Vein endothelial cell (primary cell): Measurements from ENCODE around the gene PEX5L.

- CAGE, long polyA plus RNA: no peak
These were observed 62.7 kb downstream of the PEX5L start for GRCh38 chr3:179973945-179974538.

- CAGE, long polyA plus RNA: no peak
These were observed at the start of gene PEX5L for GRCh38 chr3:180036542-180037517. TSS of gene PEX5L (minus strand) at chr3:180036937.

GRCh38 chr3:180478735-180479047 lies 123.3 kb upstream of the TTC14 start:
- CAGE, long polyA plus RNA: no peak

DNA sequence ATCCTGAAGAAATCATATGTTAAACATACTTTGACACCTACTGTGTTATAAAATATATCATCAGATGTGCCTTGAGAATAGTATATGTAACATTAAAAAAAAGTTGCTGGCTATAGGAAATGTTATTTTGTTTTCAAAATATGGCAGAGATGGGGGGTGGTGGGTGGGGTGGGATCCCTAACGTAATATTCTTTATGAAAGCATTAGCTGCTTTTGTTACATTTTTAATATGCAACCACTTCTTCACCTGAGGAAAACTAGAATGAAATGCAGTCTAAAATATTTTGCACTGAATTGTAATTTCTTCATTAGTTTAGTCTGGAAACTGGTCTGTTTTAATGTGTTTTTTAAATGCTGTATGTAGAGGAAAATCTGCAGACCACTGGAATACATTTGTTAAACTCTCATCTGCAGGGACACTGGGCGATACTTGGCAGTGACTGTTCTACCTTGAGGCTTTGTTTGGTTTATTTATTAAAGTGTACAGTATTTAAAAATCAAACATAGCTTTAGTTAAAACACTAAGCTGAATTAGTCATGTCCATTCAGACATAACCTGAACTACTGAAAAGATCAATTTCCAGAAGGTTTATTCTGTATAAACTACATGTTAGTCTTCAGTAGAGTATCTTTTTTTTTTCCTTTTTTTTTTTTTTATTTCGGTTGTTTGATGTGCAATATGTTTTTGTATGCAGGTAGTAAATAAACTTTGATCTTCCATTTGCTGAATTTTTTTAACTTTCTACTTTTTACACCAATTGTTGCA lies 12.9 kb downstream of the DNAJC19 start:
- CAGE, long polyA plus RNA: no peak

GRCh38 chr3:181610284-181610836 lies 101.4 kb upstream of the SOX2 start:
- CAGE, long polyA plus RNA: no peak

DNA sequence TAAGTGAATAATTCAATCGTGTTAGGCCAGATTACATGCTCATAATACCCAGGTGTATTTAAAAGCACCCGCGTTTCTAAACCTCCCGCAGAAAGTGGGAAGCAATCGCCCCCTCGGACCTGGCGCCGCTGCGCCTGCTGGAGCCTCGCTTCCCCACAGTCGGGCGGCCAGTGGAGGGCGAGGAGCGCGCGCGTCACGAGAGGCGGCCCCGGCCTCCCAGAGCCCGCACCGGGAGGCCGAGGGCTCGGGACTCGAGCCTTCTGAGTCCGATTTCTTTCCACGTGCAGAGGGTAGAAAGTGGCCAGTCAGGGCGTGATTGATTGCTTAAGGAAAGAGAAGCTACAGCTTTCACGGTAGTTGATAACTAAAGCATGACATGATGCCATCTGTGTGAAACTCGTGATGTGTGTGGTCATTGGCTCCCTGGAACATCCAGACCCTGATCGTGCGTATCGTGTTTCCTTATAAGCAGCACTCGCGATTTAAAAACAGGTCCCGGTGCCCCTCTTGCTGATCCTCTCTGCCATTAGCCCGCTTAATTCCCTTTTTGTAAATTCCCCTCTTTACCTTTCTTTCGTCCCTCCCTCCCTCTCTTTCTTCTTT lies 15.7 kb upstream of the SOX2 start:
- CAGE, long polyA plus RNA: no peak

DNA sequence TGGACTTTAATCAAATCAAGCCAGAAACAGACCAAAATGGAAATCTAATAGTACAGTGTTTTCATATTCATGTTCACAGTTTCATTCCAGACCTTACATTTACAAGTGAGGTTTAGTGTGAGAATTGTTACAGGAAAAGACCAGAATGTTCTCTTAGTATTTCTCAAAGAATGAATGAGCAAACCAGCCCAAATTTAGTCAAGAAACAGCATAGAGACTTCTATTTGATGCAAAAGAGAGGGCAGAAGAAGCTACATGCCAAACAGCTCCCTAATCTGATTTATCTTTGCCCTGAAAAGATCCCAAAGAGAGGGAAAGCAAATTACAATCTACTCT lies 230.5 kb downstream of the SOX2 start:
- CAGE, long polyA plus RNA: no peak

DNA sequence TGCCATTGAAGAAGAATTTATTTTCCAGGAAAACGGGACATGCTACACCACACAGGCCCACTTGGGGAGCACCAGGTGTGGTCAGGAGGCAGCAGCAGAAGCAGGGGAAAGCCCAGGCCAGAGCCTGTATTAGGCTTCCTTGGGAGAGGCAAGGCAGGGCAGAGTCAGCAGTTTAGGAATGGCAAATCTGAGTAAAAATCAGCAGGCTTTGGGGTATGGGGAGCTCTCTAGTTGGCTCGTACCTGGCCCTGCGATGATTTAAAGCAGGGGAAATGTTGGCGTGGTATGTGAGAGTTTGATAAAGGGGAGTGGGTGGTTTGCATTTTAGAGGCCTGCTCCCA lies 88.3 kb upstream of the ATP11B start:
- CAGE, long polyA plus RNA: no peak

DNA sequence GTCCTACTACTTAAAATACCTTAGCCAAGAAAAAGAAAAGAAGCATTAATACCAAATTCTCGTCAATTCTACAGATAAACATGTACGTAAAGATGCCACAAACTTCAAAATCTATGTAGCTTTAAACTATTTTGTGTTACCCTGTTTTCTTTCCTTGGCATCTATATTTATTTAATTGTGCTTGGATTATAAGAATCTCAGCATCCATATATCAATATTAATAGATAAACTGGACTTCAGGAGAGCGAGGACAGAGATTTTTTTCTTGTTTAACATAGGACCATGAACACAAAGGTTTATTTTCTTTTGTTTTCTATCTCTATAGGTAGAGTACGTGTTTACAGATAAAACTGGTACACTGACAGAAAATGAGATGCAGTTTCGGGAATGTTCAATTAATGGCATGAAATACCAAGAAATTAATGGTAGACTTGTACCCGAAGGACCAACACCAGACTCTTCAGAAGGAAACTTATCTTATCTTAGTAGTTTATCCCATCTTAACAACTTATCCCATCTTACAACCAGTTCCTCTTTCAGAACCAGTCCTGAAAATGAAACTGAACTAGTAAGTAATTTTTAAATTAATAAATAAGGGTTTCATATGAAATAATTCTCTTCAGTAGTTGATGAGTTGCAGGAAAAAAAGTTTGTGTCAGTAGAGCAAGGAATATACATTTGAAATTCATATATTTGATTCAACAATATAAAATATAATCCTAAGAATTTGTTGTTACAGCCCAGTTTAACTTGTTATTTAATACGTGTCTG lies 72.0 kb downstream of the ATP11B start:
- CAGE, long polyA plus RNA: no peak

GRCh38 chr3:182890699-182891262 lies 89.6 kb downstream of the DCUN1D1 start:
- CAGE, long polyA plus RNA: no peak

GRCh38 chr3:182914307-182915033 lies 65.9 kb downstream of the DCUN1D1 start:
- CAGE, long polyA plus RNA: no peak

GRCh38 chr3:182962148-182962634 lies 18.1 kb downstream of the DCUN1D1 start:
- CAGE, long polyA plus RNA: no peak

GRCh38 chr3:183038280-183038670 lies 57.9 kb upstream of the DCUN1D1 start:
- CAGE, long polyA plus RNA: no peak

GRCh38 chr3:183101341-183101859 lies 2.1 kb upstream of the MCCC1 start:
- CAGE, long polyA plus RNA: no peak

DNA sequence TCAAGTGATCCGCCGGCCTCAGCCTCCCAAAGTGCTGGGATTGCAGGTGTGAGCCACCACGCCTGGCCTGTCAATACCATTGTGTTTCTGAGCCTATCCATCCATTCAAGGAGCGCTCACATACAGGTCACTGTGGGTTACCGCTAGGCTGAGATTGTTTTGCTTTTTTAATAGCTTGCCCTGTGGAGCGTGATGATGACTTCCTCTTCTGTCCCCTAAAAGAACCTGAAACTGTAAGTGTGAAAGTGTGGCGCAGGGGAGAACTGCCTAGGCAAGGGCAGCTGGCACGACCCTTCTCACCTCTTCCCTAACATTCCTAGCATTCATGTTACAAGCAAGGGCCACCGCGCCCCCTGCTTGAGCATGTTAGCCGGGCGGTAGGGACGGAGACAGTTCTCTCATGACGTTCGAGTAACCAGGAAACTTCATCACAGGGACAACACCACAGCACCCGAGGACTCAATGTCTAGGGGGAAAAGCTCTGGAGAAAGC lies 867 bp downstream of the LAMP3 start:
- CAGE, long polyA plus RNA: no peak

GRCh38 chr3:183179150-183180023 lies 16.9 kb upstream of the LAMP3 start:
- CAGE, long polyA plus RNA: no peak

GRCh38 chr3:183212024-183212460 lies 41.0 kb upstream of the B3GNT5 start:
- CAGE, long polyA plus RNA: no peak

DNA sequence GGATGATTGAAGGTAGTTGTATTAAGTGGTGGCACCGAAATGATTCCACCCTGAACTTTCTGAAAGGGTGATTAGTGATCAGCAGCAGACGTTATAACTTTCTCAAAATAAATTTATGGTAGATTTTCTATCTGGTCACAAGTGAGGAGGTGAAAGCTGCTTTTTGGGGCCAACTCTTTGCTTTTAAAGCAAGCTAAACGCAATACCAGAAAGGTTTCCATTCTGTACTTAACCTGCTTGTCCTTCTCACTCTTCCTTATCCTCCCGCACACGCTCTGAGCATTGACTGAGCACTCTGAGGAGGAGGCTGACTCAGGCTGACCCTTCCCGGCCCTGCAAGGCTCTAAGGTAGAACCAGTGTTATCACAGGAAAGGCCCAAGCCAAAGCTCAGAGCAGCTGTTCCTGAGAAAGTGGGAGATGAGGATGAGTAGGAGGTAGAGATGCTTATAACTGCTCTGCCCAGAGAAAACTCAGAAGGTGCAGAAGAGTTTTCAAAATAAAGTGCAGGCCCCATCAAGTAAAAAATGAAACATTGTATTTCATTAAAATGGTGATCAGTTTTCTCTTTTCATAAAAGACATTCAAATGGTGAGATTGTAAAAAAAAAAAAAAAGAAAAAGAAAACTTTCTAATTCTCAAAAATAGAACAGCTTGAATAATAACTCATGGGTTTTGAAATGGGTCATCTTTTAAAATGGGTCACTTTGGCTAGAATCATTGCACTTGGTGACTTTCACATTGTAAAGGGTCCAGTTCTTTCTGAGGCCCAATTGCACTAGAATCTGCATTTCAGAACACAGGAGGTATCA lies 2.4 kb downstream of the B3GNT5 start:
- CAGE, long polyA plus RNA: no peak

DNA sequence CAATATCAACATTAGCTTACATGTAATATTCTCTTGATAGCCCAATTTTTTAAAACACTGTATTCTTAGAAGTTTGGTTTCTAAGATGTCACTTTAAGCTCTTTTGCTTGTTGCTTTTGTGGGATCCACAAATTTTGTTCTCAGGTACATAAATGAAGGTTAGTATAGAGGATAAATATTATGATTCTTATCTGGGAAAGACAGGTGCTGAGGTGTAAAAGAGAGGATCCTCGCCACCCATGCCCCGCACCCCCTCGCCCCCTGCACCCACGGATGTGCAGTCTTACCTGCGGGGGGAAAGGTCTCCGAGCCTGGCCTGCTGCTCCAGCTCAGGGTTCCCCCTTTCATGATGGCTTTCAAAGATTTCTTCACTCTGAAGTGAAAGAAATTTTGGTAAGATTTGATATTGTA lies 23.5 kb downstream of the B3GNT5 start:
- CAGE, long polyA plus RNA: no peak

DNA sequence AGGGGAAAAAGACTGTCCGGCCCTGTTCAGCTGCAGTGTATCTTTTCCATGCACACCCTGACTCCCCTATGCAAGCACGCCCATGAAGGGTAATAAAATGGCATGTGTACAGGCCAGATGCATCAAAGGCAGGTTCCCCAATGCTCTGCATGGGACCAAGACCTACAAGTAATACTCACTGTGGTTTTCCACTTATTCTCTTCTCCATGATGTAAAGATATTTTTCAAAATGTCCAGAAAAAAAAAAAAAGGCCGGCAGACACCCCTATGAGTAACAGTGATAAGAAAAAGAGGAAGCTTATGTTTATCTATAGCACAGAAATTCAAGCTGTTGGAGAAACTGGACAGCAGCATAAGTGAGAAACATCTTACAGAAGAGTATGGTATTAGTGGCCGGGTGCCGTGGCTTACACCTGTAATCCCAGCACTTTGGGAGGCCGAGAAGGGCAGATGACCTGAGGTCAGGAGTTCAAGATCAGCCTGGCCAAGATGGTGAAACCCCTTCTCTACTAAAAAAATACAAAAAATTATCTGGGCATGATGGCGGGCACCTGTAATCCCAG lies 70.7 kb downstream of the MCF2L2 start:
- CAGE, long polyA plus RNA: no peak